NCI-H460 (cell line): Measurements from ENCODE around the gene BAAT.

DNA sequence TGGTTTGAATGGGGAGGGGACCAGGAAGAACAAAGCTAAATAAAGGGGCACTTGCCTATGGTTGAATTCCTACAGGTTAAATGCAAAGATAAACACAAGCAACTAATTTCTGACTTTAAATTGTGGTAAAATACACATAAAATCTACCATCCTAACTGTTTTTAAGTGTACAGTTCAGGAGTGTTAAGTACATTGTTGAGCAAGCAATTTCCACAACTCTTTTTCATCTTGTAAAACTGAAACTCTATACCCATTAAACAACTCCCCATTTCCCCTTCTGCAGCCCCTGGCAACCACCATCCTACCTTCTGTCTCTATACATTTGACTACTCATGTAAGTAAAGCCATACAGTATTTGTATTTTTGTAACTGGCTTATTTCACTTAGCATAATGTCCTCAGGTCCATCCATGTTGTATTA, 38.5 kb upstream of the STX17 start:
RAMPAGE:
- cytosol, long total RNA = no peak
- long total RNA = no peak
- nucleus, long total RNA = no peak

GRCh38 chr9:99905762-99906293, 626 bp upstream of the STX17 start:
RAMPAGE:
- cytosol, long total RNA = no peak
- long total RNA = no peak
- nucleus, long total RNA = no peak

RAMPAGE:
- cytosol, long total RNA = no peak
- long total RNA = no peak
- nucleus, long total RNA = no peak
Observed at GRCh38 chr9:99999897-100000471, 93.5 kb downstream of the STX17 start.

DNA sequence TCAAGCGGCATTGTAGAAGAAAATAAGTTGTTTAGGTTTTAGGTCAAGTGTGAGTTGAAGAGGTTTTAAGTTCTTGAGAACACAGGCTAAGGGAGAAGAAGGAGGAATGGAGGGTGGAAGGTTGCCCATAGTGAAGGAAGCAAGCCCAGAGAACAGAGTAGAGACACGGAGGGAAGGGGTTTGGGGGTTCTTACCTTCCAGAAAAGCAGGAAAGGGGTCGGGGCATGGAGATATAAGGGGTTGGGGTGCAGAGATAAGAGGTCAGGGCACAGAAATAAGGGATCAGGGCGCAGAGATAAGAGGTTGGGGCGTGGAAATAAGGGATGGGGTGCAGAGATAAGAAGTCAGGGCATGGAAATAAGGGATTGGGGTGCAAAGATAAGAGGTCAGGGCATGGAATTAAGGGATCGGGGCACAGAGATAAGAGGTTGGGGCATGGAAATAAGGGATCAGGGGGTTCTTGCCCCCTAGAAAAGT, 46.1 kb downstream of the INVS start:
RAMPAGE:
- cytosol, long total RNA = no peak
- long total RNA = no peak
- nucleus, long total RNA = no peak

DNA sequence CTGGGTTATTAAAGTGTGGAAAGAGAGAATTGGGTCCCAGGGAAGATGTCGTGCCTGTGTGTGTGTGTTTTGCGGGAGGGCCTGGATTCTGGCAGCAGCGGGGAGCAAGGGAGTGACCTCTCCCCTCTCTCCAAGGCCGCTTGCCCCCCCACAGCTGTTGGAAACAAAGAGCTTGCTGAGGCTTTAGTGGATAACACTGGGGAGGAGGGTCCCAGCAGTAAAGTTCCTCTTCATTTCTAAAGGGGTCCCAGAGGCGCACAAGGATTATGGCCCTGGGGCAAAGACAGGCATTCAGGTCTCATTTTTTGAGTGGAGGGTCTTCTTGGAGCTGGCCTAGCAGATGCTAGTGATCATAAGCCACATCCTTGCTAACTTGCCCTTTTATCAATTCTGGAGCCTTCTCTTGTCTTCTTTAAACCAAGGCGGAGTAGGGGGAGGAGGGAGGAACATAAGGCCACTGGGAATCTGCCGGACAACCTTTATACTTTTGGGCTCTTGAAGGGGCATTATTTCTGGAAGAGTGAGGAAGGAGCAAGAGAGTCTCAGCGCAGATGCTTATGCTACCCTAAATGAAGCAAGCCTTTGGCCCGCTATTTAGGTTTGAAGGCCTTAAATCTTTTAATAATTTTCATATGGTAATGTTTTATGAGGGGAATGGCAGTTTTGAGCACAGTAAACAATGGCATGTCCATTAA, 1.9 kb downstream of the TMEFF1 start:
RAMPAGE:
- cytosol, long total RNA = no peak
- long total RNA = no peak
- nucleus, long total RNA = no peak

DNA sequence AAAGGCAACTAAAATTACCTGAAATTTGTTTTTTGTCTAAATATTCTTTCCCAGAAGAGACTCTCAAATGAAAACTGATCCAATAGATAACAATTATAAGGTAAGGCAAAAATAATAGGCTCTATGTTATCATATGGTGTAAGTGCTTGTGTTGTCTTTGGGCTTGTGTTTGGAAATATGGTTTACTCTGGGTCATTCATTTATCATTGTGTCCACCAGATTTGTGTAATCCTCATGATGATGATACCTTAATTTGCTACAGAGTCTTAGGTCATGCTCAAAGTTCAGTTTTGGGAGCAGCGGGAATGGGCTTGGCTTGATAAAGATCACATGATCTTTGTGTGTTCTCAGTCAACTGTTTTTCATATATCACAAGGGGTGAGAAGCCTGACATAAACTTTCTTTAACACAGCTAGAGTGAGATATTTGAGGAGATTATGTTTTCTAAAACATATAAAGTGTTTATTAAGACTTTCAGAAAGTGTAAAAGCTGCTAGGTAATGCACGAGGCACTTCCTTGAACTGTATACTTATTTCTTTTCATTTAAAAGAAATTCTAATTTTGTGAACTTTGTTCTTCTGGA, 34.2 kb downstream of the PLPPR1 start:
RAMPAGE:
- cytosol, long total RNA = no peak
- long total RNA = no peak
- nucleus, long total RNA = no peak

DNA sequence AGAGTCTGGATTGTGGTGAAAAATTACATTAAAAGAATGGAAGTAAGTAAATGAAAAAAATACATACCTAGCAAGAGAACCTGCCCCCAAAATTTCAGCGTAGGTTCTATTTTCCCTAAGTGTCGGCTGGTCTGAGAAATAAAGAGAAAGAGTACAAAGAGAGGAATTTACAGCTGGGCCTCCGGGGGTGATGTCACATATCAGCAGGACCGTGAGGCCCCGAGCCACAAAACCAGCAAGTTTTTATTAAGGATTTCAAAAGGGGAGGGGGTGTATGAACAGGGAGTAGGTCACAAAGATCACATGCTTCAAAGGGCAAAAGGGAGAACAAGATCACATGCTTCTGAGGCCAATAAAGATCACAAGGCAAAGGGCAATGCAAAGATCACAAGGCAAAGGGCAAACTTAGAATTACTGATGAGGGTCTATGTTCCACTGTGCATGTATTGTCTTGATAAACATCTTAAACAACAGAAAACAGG, at the start of gene BAAT:
TSS of gene BAAT (minus strand) at position 219 of the 482 bp plus-strand sequence.
RAMPAGE:
- cytosol, long total RNA = no peak
- long total RNA = no peak
- nucleus, long total RNA = no peak

RAMPAGE:
- cytosol, long total RNA = no peak
- long total RNA = no peak
- nucleus, long total RNA = no peak
Observed at GRCh38 chr9:101423397-101423908, 12.1 kb downstream of the ALDOB start.

DNA sequence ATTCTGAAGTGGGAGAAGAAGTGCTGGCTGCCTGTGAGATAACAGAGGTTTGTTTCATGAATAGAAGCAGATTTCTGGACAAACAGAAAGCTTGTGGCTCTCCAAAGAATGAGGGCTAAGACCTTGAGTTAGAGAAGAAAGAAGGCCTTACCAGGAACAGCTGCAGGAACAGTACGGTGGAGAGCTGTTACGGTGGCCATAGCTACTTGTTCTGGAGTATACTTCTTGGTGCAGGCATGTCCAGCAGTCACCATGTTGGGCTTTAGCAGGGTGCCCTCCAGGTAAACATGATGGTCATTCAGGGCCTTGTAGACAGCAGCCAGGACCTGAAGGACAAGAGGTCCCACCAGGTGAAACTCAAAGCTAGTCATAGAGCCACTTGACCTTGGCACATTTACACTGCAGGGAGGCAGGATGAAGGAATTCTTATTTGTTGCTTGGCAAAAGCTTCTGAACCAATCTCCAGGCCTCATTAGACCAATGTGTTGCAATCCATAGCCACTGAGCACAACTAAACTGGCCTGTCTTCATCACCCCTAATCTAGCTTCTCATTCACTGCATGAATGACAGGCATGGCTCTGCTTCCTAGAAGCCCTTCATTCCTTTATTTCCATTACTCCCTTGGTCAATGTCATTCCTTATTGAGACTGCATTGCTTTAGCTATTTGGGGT, 10.1 kb downstream of the ALDOB start:
RAMPAGE:
- cytosol, long total RNA = no peak
- long total RNA = no peak
- nucleus, long total RNA = no peak

DNA sequence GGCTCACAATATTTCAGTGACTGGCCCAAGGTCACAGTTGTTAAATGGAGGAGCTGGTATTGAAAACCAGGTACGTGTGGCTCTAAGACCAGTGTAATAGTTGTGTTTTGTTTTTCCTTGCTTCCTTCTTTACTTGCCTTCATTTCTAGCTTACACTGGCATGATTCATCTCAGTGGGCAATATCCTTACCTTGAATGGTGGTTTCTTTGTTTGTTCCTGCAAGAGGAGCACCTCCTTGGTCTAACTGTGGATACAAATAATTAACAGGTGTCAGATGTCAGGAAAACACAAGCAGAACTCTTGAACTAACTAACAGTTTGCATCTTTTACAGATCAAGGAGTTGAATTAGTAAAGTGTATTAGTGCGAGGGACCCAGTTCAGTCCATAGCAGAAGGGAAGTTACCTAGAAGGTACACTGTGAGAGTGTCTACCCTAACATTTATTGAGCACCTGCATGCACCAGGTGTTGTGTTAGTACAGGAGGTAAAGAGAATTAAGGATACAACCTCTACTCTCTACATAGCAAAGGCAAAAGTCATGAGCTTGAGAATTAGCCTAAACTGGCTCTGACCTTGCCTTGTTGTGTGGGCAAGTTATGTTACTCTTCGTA, 7.2 kb downstream of the ALDOB start:
RAMPAGE:
- cytosol, long total RNA = no peak
- long total RNA = no peak
- nucleus, long total RNA = no peak

GRCh38 chr9:101580052-101580412, 14.7 kb downstream of the PPP3R2 start:
RAMPAGE:
- cytosol, long total RNA = no peak
- long total RNA = no peak
- nucleus, long total RNA = no peak

DNA sequence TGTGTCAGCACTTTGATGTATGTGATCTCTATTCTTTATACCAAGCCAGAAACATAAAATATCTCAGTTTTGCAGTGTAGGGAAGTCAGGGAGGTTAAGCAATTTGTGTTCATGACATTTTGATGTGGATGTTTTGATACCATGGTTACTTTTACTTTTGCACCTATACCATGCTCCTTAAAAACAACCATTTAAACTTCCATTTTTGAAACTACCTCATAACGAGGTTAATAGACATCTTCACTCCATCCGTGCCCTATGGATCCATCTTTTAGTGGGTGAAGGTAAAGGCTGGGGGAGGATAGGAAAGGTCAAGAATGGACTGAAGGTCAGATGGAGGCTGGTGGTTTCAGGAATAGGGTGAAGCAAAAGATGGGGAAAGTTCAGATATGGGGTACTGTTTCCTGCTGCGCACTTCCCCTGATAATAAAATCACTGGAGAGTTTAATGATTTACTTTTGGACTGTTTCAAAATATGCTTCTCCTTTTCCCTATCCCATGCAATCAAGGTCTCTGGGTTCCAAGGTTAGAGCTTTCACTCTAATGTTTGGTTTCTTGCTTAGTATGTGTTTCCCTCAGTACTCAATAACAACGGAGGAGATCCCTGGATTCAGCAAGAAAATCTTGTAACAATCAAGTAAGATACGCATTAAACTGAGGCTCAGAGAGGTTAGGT, 10.7 kb upstream of the PPP3R2 start:
RAMPAGE:
- cytosol, long total RNA = no peak
- long total RNA = no peak
- nucleus, long total RNA = no peak

RAMPAGE:
- cytosol, long total RNA = no peak
- long total RNA = no peak
- nucleus, long total RNA = no peak
Observed at GRCh38 chr9:104868329-104868666, 59.7 kb downstream of the ABCA1 start.

DNA sequence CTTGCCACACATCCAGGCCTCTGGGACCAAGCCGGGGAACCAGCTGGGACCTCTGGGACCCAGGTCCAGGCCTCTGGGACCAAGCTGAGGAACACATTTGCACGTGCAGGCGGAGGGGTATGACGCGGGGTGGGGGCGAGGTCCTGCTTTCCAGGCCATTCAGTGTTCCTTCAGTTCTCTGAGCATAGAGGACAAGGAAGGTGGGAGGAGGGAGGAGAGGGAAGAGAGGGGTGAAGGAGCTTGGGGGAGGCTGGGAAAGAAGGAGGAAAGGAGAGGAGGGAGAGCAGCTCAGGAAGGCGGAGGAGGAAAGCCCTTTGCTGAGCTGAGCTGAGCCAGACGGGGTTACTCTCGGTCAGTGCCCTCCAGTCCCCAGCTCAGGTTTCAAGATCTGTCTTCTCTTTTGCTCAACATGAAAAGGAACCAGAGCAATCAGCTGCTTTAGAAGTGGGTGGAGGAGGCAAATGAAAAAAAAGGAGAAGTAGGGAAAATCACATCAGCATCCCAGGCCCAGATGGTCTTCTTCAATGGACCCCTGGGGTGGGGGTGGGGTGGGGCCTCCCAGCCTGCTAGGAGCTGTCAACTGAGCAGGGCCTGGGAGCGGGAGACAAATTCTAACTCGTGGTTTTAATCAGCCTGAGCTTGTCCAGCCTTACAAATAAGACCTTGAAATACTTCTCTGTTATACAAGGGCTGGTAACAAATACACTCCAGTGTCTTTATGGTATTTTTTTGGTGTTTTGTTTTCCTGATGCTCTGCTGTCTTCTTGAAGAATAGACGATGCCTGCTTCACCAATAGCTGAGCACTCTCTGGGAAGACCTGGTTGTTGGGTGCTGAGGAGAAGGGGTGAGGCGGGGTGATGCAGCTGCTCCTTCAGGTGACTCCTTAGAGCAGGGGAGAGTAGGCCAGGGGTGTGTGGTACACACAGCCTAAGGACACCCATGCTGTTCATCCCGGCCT, 58.9 kb downstream of the ABCA1 start:
RAMPAGE:
- cytosol, long total RNA = no peak
- long total RNA = no peak
- nucleus, long total RNA = no peak

RAMPAGE:
- cytosol, long total RNA = no peak
- long total RNA = no peak
- nucleus, long total RNA = no peak
Observed at GRCh38 chr9:105296655-105297353, 52.4 kb downstream of the SLC44A1 start.

DNA sequence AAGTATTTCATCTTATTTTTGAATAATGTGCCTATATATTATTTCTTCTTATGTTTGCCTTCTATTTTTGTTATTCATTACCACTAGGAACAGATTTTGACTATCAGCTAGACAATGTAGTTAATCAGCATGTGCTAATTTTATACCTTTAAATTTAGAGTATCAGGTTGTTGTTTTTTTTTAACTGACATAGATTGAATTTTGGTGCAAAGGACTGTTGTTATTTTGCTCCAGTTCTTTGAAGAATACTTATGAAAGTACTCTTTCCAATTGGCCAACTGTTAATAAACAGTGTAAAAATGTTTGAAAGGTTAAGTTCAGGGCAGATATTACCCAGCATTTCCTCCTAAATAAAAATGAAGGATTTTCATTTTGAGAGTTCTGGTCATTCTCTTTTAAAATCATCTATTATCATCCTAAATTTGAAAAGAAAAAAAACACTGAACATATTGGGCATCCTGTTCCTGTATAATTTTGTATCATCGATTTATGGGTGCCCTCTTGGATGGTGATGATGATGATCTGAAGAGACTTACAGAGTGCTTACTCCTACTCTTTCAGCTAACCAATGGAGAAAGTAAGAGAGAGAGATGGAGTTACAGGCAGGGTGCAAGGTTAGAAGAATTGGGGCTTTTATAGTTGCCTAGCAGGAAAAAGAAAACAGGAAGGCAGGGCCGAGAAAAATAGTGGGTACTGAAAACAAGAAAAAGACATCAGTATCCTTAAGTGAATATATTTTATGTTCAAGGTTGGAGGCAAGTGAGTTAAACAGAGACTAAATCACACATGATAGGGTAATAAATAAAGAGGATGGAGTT, 94.6 kb upstream of the FSD1L start:
RAMPAGE:
- cytosol, long total RNA = no peak
- long total RNA = no peak
- nucleus, long total RNA = no peak

DNA sequence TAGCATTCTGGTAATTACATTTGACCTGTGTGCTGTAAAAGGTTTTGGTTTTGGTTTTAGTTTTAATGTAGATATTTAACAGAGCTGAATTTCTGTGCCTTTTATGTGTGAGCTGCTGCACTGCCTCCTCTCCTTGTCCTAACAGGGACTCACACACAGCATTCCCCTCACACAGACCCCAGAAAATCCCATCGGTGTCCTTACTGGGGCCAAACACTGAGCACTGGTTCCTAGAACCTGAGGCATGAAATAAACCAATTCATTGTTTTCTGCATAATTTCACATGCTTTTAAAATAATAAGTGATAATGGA, 30.9 kb upstream of the FSD1L start:
RAMPAGE:
- cytosol, long total RNA = no peak
- long total RNA = no peak
- nucleus, long total RNA = no peak

GRCh38 chr9:105581425-105581837, 23.5 kb downstream of the FKTN start:
RAMPAGE:
- cytosol, long total RNA = no peak
- long total RNA = no peak
- nucleus, long total RNA = no peak

DNA sequence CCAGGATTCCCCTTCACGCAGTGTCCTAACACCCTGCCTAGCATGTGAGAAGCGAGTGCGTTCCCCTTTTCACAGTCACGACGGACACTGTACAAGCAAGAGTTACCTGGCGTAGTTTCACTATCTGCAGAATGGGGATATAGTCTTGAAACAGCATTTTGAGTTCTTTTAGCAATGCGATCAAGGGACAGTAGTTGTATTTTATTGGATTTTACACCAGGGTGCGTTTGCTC, 911 bp downstream of the TMEM38B start:
RAMPAGE:
- cytosol, long total RNA = no peak
- long total RNA = no peak
- nucleus, long total RNA = no peak

GRCh38 chr9:106829363-106829680, 33.6 kb upstream of the ZNF462 start:
RAMPAGE:
- cytosol, long total RNA = no peak
- long total RNA = no peak
- nucleus, long total RNA = no peak